Right atrium auricular region (tissue), 2 donors: ENCODE data around the gene INPP1.

DNA sequence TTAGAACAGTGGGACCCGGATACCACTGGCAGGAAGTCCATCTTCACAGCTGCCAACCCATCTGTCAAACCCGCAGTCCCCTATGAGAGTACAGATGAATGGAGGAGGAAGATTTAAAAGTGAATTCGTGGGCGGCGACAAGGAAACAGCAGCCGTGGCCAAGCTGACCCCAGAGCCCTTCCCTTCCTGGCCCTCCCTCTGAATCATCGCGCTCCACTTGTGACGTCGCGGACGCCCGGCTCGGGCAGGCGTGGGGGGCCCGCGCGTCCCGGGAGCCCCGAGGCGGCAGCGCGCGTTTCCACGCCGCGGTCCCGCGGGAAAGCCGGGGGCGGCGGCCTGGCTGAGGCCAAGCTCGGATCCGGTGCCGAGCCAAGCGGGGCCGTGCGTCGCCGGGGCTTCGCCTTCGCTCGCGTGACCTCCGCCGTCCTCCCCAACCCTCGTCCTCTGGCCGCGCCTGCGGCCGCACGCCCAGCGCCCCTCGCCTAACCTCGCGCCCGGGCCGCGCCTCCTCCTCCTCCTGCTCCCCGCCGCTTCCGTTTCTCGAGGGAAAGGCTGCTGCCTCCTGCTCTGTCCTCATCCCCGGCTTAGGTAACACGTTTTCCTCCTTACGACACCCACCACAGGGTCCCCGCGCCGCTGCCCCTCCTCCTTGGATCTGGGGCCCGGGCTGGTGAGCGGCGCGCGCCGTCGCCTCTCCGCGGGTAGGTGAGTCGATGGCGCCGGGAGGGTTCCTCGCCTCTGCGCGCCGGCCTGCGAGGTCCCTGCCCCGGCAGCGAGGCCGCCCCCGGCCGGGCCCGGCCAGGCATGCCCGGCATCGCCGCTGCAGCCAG is at the start of gene INPP1:
Gene INPP1, plus strand, starts transcription at position 216 of the 830 bp plus-strand sequence.
- PRO-cap, result bidirectional peak, plus-strand start at position 216 of the sequence, minus-strand start at position 84 of the sequence; bidirectional peak, plus-strand start at position 433 of the sequence, minus-strand start at position 466 of the sequence; bidirectional peak, plus-strand start at position 652 of the sequence, minus-strand start at position 590 of the sequence
- RAMPAGE, long total RNA, 2 experiments, result start-site peak on the plus strand in 1 of 2 experiments, centred at positions 432 to 648 of the sequence, 31 to 158 reads per replicate

DNA sequence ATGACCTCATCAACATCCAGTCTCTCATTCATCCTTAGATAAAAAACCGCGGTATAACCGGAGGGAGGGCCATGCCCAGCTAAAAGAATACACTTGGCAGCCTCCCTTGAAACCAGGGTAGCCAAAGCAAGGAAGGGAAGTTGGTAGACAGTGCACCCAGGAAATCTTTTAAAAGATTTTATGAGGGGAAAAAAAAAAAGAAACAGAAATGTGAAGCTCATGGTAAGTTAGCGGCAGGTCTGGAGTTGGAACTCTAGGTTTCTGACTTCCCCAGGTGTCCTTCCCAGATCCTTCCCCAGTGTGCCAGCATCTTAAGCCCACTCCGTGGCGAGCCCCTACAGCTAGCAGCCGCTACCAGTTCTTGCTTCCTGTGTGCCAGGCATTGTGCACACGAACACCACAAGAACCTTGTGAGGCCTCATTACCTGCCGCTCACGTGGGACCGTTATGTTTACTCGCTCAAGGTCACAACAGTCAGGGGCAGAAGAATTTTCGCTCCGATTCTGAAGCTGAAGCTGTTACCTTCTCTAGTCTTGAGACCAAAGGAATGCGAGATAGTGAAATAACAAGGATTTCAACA is 845 bp downstream of the NEMP2 start:
- PRO-cap, result no peak
- RAMPAGE, long total RNA, 2 experiments, result no peak in any of the 2 experiments

DNA sequence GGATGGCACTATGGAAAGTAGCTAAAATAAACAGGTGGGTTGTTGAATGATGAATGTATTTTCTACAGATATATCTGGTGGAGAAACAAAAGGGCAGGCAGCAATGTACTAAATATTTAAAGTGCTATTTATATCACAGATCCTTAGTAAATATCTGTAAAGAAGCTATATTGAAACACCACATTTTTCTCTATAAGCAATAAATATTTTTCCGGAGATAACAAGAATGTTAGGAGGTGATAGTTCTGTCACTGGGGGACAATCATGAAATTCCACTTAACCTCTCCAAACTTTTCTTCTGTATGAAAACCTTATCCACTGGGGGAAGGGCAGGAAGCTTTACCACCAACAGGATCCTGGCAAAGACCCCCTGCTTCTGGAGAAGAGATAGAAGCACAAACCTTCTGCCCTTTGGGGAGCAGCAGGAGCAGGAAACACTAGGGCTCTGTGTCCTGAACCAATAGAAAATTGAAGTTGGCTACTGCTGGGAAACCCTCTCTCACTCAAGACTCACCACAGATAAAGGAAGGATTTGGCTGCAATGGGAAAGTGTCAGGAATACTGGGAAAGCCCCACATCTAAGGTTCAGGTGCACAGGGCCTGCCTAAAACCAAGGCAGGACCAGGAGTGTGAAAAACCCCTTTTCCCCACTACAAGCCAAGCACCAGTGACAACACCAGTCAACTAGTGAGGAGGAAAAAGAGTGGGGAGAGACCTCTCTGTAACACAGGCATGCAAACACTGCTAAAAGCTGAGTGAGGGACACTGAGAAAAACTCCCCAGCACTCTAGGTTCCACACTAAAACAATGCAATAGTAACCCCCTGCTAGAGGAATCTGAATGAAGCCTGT is 1.7 kb upstream of the NEMP2 start:
- PRO-cap, result no peak
- RAMPAGE, long total RNA, 2 experiments, result no peak in any of the 2 experiments

DNA sequence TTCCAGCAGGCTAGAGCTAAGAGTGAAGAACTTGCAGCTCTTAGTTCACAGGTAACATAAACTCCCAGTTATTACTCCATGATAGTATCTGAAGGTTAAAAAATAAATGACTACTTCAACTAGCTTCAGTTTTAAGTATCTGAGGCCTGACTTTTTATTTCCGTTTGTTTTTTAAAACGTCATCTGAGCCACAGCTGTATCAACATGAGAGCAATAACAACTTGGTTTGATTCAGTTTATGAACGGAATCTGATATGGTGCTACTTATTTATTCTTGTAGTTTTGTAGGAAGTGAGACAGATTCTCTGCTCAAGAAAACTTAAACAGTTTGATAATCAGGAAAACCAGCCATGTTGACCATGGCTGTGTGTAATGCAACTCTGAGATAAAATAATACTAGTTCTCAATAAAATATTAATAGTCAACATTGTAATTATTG is 34.9 kb downstream of the NAB1 start:
- PRO-cap, result no peak
- RAMPAGE, long total RNA, 2 experiments, result no peak in any of the 2 experiments

DNA sequence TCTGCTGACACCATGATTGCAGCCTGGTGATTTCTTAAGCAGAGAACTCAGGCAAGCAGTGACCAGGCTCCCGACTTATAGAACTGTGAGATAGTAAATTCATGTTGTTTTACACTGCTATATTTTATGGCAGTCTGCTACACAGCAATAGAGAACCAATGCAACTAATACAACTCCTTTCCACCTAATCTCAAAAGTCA is 95.4 kb upstream of the GLS start:
- PRO-cap, result no peak
- RAMPAGE, long total RNA, 2 experiments, result no peak in any of the 2 experiments

DNA sequence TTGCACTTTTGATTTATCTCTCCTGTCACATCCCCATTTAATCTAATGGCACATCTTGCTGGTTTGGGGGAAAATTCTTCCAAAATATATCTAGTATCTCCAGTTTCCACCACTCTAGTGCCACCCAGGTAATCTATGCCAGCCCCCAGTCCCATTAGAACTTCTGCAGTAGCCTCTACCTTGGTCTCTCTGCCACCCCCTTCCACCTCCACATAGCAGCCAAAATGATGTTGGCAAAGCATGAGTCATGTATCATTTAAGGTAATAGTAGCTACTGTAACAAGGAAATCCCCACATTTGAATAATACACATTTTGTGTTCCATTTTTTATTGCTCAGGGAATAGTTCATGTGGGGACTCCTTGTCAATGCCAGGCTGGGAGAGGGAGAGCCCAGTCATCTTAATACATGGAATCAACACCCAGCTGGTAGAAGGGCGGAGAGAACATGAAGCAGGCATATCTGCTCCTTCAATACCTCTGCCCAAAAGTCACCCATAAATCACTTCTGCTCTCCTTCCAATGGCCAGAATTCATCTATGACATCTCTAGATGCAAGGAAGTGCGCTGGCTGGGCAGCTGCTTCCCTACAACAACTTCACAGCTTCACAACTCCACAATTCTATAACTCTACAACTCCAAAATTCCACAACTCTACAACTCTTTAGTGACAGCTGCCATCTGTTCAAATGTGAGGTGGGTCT is 70.7 kb upstream of the GLS start:
- PRO-cap, result no peak
- RAMPAGE, long total RNA, 2 experiments, result no peak in any of the 2 experiments

- PRO-cap, result no peak
- RAMPAGE, long total RNA, 2 experiments, result no peak in any of the 2 experiments
Observed at GRCh38 chr2:190844269-190844765, 36.3 kb upstream of the GLS start.

- PRO-cap, result no peak
- RAMPAGE, long total RNA, 2 experiments, result no peak in any of the 2 experiments
Observed at GRCh38 chr2:190846827-190847225, 33.8 kb upstream of the GLS start.

DNA sequence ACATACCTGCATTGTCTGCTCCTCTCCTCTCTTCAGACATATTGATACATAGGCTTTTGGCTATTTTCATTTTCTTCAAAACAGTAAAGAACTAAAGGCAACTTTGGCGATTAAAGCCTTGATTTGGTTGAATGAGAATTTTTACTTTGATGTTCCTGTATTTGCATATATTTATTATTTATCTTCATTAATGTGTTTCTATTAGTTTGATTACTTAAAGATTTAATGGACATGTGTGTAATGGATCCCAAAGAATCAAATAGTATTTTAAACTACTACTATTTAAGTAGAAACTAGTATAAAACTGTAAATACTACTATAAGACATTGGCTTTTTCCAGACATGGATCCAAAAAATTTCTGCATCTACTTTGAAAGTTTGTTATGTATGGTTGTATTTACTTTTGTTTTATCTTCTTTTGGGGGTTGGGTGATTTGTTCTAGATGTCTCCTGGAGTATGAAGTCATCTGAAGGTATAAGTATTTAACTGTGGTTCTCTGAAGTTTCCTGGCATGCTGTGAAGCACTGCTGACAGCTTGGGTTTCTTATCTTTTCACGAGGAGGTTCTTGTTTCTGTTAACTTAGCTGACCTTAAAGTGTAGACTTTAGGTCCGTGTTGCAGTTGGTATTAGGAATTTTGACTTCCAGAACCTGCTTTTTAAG is 15.7 kb downstream of the GLS start:
- PRO-cap, result no peak
- RAMPAGE, long total RNA, 2 experiments, result no peak in any of the 2 experiments

DNA sequence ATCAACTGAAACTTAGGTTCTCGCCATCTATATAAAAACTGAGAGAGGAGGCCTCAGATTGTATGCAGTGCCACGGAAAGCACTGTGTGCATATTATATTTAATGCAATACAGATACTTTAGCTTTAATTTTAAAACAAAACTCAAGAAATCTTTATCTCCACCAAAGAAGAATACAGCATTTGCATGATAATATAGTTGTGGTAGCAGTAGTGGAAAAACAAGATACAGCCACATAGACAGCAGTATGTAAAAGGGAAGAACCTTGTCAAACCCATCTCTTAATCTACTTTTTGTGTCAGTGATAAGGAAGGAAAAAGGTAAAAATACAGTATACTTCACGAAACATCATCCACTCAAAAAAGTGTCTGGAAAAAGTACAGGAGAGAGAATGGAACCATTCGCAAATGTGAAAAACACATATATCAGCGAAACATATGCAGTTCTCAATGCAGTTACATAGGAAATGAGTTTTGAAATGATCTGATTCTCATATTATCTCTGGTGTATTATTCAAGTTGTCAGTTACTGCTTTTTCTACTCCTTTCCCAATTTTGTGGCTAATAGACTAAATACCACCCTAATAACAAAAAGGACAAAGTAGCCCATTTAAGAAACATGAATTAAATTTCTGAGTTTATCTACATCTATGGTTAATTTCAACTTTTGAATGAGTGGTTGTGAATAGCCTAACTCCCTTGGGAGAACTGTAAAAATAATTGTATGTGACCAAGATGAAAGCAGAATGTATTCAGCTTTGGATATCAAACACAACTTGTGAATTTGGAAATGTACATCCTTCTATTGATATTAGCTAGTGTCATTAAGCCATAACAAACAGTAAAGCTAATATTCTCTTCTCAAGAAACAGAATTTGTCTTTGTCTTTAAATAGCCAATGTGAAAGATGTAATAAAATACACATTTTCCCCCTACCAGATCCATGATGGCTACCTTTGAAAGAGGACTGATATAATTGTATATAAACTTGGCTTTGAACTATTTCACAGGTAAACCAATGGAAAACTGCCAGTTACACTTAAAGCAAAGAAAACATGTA is 44.4 kb downstream of the STAT1 start:
- PRO-cap, result no peak
- RAMPAGE, long total RNA, 2 experiments, result no peak in any of the 2 experiments

DNA sequence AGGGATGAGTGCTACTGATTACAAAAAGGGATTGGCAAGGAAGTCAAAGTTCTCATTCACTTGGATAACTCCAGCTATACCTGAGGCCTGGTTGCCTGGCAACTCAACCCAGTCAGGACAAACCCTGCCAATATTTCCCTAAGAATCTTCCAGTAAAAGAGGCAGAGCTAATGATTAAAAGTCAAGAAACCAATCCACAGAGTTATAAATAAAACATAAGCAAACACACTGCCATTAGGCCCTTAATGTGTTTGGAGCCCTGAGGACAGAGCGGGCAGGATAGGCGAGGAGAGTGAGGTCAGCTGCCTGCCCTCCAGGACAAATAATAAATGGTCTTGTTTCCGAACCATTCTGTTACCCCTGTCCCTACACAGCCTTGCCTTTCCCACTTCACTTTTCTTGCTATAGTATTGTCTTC is 215.5 kb upstream of the NABP1 start:
- PRO-cap, result no peak
- RAMPAGE, long total RNA, 2 experiments, result no peak in any of the 2 experiments

DNA sequence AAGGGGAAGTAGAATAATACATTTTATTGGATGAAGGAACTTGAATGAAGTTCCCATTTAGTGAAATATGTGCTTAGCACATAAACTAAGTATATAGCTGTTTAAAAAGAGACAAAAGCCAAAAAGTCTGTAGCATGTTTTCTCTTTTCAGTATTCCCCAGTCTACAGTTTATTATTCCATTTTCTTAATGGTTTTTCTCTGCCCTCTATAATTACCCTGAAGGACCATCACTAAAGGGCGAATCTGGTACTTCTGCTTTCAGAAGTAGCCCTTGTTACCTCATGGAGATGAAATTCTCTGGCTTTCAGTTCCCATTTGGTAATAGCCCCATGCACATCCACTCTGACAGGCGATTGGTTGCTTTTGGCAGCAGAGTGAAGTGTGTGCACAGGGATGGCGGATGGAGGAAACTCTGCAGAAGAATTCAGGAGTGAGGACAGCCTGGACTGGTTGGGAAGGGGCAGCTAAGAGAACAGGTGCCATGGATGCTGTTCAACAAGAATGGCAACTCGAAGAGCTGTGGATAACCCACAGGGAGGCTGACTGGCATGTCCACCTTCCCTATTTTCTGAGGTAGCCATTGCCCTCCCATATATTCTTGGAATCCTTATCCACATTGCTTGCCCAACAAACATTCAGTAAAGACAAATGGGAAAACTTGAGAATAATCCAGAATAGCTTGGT is 66.3 kb upstream of the NABP1 start:
- PRO-cap, result no peak
- RAMPAGE, long total RNA, 2 experiments, result no peak in any of the 2 experiments

DNA sequence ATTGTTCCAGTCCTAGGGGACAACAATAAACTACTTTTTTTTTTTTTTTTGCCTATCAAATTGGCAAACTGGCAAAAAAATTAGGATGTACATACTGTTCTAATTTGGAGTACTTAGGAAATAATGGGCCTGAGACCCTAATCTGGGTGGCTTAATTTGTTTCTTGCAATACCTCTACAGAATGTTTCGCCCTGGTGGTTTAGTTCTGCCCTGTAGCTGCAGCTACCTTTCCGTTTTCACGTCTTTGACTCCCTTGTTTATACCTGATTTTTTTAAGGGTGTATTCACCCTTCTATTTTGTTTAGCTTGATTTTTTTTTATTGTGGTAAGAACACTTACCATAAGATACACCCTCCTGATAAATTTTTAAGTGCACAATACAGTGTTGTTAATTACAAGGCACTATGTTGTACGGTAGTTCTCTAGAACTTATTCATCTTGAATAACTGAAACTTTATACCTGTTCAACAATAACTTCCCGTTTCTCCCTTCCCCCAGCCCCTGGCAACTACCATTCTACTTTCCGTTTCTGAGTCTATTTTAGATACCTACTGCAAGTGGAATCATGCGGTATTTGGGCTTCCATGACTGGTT is 49.0 kb upstream of the NABP1 start:
- PRO-cap, result no peak
- RAMPAGE, long total RNA, 2 experiments, result no peak in any of the 2 experiments

DNA sequence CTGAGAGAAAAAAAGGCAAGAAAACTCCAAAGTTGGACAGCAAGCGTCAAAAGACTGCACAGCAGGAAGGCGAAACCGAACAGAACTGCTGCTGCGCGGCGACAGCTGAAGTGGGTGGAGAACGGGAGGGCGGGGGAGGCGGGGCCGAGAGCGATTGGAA is 278 bp upstream of the NABP1 start:
- PRO-cap, result bidirectional peak, plus-strand start outside the sequence, minus-strand start at position 83 of the sequence
- RAMPAGE, long total RNA, 2 experiments, result no peak in any of the 2 experiments

GRCh38 chr2:191677992-191678070 is 105 bp upstream of the NABP1 start:
- PRO-cap, result no peak
- RAMPAGE, long total RNA, 2 experiments, result no peak in any of the 2 experiments

GRCh38 chr2:192196667-192197082 is 1.9 kb upstream of the TMEFF2 start:
- PRO-cap, result no peak
- RAMPAGE, long total RNA, 2 experiments, result no peak in any of the 2 experiments

DNA sequence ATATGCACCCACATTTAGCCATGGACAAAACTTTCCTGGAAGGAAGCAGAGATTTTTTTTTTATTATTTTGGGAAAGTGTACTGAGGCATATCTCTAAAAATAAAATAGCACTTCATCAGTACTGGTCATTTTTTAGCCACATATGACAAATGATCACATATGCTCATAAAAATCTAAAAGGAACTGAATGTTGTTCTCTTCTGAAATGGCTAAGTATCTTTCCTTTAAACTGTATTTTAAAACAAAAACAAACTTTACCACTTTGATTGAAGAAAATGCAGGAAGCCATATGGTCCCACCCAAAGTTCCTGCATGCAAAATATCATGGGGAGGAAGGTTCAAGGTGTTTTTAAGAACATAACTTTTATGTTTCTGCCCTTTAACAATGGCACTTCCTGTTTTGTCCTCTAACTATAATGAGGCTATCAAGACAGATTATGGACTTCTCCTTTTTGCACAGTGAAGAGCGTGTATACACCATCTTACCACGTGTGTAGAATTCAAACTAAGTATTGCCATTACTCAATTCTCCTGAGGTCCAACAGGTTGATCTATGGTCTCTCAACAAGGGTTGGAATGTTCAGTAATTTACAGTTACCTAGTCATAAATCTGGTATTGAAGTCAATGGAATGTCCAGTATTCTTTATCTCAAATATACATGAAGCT is 77.0 kb upstream of the SLC39A10 start:
- PRO-cap, result no peak
- RAMPAGE, long total RNA, 2 experiments, result no peak in any of the 2 experiments

GRCh38 chr2:195735345-195735976 is 78.4 kb downstream of the SLC39A10 start:
- PRO-cap, result no peak
- RAMPAGE, long total RNA, 2 experiments, result no peak in any of the 2 experiments

DNA sequence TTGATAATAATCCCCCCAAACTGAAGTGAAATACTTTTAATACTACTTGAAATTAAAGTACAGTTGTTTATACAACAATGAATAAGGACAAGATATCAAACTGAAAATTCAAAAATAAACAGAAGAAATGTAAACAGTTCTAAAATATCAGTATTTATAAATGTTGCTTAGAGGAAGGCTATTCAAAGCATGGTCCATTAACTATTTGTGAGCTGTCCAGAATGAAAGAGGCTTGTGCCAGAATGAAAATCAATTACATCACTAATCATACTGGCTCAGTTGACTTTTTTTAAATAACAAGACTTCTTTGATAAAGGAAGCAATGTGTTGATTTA is 37.5 kb downstream of the STK17B start:
- PRO-cap, result no peak
- RAMPAGE, long total RNA, 2 experiments, result no peak in any of the 2 experiments

DNA sequence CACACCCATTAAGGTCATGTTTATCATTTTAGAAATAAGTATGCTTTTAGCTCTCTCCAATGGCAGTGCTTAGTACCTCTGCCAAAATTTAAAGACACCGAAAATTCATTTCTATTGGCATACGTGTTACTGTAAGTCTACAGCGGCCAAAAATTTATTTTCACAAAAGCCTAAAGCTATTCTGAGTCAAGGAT is 13.8 kb downstream of the STK17B start:
- PRO-cap, result no peak
- RAMPAGE, long total RNA, 2 experiments, result no peak in any of the 2 experiments